Left lobe of liver (tissue), 1 donor: ENCODE data around the genes SASS6, LRRC39, GPR88 and COL11A1.

GRCh38 chr1:97943296-97943819 lies 22.5 kb upstream of the DPYD start:
- PRO-cap, result no peak

DNA sequence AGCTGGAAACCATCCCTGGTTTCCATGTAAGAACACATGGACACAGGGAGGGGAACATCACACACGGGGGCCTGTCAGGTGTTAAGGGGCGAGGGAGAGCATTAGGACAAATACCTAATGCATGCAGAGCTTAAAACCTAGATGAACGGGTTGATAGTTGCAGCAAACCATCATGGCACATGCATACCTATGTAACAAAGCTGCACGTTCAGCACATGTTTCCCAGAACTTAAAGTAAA lies 41.1 kb upstream of the PLPPR5 start:
- PRO-cap, result no peak

GRCh38 chr1:99662594-99663174 lies 16.8 kb downstream of the PALMD start:
- PRO-cap, result no peak

- PRO-cap, result no peak
Measured at GRCh38 chr1:99710338-99711172, 55.9 kb downstream of the FRRS1 start.

- PRO-cap, result no peak
Measured at GRCh38 chr1:99808470-99809197, 41.5 kb upstream of the AGL start.

- PRO-cap, result bidirectional peak, plus-strand start at chr1:100133047, minus-strand start at chr1:100132991
Measured at GRCh38 chr1:100132306-100133623, at the start of gene SASS6. SASS6 (minus strand) TSS chr1:100132930.

GRCh38 chr1:100178136-100178456 lies at the start of gene LRRC39:
LRRC39 (minus strand) TSS chr1:100178256.
- PRO-cap, result no peak

DNA sequence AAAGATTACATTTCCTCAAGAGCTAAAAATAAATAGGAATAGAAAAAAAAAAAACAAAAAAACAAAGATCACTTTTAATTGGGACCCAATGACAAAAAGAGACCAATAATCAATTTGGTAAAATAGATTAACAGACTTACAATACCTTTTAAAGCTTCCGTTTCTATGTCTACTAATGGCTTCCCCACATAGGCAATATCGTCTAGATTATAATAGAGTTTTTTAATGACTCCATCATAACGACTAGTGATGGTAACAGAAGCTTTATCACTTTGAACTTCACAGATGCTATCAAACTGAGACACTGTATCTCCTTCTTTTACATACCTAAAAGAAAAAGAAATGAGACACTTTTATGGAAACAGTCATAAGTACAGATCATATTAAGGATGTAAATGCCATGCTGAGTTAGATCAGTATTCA lies 19.0 kb downstream of the DBT start:
- PRO-cap, result no peak

GRCh38 chr1:100357126-100357598 lies 4.9 kb downstream of the CDC14A start:
- PRO-cap, result no peak

DNA sequence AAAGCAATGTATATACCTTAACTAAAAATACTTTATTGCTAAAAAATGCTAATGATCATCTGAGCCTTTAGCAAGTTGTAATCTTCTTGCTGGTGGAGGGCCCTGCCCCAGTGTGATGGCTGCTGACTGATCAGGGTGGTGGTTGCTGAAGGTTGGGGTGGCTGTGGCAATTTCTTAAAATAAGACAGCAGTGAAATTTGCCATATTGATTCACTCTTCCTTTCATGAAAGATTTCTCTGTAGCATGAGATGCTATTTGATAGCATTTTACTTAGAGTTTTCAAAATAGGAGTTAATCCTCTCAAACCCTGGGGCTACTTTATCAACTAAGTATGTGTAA lies 19.8 kb downstream of the CDC14A start:
- PRO-cap, result no peak

DNA sequence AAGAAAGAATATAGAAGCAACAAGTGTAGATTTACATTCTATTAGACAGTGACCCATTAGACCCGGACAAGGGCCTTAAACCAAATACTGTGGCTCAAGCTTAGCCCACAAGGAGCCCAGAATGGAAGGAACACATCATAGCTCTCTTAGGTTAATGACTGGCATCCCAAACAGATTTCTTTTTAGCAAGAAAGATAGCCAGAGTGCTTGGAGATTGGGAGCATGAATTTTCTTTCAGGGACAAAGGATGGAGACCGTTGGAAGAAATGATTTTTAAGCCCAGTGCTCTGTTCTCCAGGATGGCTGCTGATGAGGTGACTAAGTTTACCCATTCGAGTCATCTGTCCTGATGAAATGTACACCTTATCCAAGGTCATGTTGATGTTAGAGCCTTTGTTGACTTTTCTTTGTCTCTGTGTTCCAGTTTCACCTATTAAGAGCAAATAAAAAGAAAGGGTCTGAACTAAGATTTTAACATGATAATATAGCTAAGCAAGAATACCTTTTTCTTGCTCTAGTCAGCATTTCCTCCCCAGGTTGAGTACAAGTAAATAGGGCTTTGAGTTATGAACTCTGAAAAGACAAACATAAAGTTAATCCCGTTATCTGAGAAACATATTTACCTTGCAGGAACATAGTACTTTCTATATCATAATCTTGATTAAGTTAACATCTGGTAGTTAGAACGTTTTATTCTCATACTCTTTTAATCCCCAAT lies 52.2 kb upstream of the GPR88 start:
- PRO-cap, result no peak

DNA sequence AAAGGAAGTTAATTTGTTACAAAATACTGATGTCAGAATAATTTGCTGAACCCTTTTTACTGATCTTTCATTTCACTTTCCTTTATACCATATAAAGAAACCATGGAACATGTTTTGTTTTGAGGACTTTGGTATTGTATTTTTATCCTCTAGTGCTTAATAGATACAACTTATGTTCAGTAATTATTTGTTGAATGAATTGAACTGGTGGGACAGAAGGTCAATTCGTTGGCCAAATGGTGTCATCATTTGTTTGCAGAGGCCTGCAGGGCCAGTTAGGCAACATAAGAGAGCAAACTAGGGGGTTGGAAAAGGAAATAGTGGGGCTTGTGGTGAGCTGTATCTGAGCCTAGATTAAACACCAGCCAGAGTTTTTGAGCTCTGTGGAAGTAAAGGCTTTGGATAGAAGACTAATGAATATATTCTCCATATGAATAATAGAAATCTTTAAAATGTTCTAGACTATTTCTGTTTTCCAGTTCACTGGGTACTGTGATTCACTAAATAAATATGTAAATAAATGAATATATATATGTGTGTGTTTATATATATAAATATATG lies 22.1 kb upstream of the GPR88 start:
- PRO-cap, result no peak

- PRO-cap, result no peak
Measured at GRCh38 chr1:100537987-100538588, at the start of gene GPR88. GPR88 (plus strand) TSS chr1:100538139.

DNA sequence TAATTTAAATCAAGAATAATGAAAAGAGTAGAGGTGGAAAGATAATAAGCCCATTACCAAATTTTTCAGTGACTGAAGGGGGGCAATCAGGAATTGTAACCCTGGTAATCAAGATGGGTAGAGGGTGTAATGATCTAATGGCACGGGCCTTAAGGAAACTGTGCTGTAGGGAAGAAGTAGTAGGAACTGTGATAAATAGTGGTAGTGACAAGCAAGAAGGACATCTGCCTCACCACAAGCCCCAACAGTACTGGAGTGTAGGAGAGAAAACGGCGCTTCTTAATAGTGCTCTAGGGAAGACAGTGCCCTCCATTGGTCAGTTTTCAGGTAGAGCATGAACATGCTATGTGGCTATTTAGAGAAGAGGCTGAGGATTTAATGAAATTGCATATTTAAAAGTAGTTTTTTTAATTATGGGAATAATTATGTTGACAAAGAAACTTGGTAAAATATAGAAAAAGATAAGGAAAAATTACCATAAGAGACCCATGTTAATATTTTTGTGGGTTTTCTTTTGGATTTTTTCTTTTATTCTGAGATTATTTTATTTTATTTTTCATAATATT lies 32.2 kb downstream of the SLC30A7 start:
- PRO-cap, result no peak

DNA sequence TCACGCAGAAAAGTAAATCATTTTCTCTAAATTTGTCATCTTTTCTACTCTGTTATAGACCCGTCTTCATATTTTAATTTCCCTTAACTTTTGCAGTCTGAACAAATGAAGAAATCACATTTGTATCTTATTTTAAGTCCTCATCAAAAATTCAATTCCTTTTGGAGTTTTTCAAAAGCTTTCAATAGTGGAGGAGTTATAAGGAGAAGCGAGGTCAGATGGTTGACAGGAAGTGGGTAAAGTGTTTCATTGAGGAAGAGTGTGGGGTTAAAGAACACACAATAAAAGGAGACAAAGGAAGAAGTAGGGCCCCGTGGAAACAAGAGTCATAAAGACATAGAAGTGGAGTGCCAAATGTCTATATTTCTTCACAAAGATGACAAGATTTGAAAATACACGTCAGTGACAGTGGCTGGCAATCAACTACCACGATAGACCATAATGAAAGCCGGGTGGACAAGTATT lies 57.8 kb upstream of the S1PR1 start:
- PRO-cap, result no peak

DNA sequence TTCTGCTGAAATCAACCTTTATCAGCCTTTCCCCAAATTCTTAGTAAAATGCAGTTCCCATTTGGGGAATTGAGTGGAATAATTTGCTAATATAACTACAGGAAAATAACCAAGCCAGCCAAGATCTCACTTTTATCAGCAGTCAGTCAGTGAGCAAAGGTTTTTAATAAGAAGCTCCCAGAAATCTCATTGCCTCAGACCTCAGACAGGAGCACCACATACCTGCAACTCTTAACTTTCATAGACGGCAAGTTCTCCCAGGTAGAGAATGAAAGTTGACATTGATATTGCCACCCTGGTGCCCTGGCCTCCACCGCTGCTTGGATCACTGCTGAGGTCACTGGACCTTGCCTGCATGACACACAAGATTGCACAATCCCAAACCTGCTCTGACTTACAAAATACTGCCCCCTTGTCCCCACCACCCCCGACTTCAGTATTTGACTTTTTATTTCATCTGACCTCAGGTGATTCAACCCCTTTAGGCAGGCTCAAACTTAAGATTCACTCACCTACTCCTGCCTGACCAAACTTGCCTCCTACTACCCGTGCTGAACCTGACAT lies 43.2 kb upstream of the S1PR1 start:
- PRO-cap, result bidirectional peak, plus-strand start at position 507 of the sequence, minus-strand start at position 233 of the sequence

- PRO-cap, result no peak
Measured at GRCh38 chr1:101243487-101244173, 6.8 kb downstream of the S1PR1 start.

- PRO-cap, result no peak
Measured at GRCh38 chr1:101264726-101265278, 28.0 kb downstream of the S1PR1 start.

- PRO-cap, result no peak
Measured at GRCh38 chr1:103108164-103109150, at the start of gene COL11A1. COL11A1 (minus strand) TSS chr1:103108522.

DNA sequence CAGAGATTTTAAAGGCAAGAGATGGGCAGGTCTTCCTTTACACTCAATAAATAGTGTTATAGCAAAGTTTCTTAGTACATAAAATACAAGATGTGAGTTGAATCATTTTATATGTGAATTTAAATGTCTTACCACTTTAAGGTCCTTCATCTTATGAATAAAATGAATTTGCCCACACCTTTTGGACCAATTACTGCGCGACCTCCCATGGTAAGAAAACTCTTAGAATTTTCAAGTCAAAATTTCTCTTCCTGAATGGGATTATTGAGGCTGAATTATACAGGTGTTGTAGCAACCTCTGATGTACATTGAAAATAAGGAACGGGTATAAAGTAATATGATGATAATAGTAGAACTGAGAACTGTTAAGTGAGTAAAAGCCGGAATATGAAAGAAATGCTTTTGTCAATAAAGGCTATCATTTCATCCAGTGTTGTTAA lies 10.5 kb downstream of the RNPC3 start:
- PRO-cap, result no peak